Diencephalon (tissue), 2 donors: ENCODE data around the genes AP3S2 and CRTC3.

DNA sequence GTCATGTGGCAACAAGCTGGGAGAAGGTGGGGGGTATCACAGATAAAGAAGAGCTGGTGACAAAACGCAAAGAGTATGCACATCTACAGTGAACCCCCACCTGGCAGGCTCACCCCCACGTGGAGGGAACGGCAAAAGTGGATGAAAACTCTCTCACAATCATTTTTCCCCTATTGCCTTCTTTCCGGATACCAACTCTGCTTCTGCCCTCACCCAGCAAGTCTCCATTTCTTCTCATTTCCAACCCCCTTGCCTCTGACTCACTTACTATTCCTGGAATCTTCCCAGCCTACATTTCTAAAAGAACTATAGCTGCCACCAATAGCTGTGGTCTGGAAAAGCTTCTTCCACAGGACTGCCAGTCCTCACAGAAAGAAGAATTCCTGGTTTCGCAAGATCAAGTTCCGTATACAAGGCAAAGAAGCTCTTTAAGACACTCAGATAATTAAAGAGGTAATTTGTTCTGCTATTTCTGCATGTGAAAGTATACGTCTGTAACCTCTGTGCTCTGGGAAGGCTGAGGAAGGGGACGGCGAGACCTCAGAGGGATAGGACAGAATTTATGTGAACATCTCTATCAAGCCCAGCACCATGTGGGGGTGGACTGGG lies 21.9 kb upstream of the ANPEP start:
- RAMPAGE, long total RNA: no peak

DNA sequence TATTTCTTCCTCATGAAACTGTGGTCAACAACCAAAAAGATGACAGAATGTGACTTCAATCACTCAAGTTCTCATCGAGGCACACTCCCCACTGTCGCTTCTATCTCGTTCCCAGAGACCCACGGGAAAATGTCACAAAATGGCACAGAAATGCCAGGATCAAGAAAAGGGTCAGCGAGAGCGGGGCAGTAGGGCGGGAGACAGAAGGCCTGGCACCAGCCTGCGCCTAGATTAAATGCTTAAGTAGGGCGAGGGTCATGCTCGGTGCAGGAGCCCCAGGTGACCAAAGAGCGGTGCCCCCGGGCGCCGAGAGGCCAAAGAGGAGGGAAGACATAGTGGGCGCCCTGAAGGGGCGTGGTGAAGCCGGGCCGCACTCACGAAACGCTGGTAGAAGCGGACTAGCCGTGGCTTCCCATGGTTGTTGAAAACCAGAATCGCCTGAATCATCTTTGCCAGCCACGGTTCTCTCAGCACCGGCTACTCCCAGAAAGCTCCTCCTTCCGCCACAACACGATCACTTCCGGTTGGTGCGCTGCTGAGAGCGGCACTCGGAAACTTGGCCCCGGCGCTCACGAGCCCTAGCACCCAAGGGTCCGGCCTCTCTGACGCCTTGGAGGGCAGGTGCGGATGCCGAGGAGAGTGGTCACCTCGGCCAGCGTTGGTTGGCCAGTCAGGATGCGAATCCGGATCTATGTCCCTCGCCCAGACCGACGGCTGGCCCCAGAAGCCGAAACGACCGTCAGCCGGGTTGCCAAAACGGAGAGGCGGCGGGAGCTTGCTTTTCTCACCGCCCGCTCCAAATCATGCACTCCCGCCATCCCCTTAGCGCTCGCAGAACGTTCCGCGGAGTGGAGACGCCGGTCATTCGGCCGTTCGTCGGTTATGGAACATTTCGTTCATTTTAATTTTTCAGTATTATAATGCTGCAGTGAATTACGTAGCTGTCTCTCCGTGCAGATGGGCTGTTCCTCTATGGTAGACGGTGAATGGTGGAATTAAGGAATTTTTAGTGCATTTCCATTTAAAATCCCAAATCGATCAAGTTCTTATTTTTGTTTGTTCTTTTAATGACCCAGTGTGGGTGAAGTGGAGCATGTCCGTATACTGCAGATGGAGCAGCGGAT lies at the start of gene AP3S2:
TSS of gene AP3S2 (minus strand) at position 492 of the 1,124 bp plus-strand sequence.
- RAMPAGE, long total RNA: no peak

DNA sequence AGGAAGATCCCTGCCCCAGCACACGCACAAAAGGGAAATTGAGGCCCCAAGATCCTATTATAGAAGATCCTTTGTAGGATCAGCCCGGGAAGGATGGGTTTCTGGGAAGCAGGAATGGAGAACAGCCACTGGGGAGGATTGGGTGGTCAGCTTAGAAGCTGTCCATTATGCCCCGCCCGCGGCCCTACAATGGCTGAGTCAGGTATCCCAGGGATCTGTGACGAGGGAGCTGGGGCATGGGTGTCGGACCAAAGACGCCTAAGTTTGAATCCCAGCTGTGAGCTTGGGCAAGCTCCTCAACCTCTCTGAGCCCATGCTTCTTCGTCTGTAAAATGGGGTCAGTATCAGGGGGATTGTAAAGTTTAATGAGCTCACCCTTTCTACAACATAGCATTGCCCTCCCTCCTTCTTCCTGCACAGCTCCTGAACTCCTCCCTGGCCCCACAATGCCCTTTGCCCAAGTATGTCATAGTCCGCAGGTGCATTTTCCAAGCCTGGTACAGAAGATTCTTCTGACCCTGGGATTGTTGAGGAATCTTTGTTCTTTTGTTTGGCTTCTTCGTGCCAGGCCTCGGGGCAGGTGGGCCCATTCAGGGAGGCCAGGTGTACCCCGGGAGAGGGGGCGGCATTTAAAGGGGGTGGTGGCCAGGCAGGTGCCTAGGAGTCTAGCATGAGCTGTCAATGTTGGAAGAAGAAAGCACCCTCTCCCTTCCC lies 537 bp upstream of the ARPIN start:
- RAMPAGE, long total RNA: no peak

DNA sequence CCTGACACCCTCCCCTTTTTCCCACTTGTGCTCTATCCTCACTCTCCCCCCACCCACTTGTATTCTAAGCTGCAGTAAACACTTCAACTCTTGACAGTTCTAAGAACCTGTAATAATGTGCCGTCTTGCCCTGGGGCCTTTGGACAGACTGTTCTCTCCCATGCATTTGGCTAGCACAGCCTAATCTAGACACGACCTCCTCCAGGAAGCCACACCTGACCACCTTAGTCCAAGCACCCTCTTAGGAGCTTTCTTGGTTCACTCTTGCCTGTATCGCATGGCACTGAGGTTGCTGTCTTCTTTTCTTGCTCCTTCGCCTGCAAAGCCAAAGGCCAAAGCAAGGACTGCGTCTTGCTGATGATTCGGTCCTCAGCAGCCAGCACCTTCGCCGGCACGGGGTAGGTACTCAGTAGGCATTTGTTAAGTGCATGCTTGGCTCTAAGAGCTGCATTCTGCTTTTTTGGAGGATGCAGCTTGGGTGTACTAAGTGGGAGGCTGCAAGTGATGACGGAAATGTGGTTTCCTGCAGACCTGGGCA lies 2.1 kb upstream of the ZNF710 start:
- RAMPAGE, long total RNA: no peak

DNA sequence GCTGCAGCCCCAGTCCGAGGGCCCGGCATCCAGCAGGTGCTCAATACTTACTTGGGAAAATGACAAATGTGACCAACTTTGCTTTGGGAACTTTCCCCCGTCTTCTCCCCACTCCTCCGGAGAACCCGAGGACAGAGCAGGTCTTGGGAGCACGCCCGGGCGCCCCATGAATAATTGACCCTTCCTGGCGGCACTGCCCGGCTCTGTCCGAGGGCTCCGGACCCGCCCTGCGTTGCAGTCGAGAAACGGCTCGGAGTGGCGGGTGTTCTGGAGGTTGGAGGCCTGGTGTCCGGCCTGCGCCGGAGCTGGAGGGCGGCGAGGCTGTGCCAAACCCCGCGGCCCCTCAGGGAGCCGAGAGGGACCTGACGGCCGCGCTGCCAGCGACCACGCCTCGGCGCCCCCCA lies 1.1 kb upstream of the ZNF710 start:
- RAMPAGE, long total RNA: no peak

GRCh38 chr15:90001689-90002048 lies 545 bp downstream of the ZNF710 start:
- RAMPAGE, long total RNA: no peak

- RAMPAGE, long total RNA: no peak
Measured at GRCh38 chr15:90018486-90019087, 17.5 kb downstream of the ZNF710 start.

DNA sequence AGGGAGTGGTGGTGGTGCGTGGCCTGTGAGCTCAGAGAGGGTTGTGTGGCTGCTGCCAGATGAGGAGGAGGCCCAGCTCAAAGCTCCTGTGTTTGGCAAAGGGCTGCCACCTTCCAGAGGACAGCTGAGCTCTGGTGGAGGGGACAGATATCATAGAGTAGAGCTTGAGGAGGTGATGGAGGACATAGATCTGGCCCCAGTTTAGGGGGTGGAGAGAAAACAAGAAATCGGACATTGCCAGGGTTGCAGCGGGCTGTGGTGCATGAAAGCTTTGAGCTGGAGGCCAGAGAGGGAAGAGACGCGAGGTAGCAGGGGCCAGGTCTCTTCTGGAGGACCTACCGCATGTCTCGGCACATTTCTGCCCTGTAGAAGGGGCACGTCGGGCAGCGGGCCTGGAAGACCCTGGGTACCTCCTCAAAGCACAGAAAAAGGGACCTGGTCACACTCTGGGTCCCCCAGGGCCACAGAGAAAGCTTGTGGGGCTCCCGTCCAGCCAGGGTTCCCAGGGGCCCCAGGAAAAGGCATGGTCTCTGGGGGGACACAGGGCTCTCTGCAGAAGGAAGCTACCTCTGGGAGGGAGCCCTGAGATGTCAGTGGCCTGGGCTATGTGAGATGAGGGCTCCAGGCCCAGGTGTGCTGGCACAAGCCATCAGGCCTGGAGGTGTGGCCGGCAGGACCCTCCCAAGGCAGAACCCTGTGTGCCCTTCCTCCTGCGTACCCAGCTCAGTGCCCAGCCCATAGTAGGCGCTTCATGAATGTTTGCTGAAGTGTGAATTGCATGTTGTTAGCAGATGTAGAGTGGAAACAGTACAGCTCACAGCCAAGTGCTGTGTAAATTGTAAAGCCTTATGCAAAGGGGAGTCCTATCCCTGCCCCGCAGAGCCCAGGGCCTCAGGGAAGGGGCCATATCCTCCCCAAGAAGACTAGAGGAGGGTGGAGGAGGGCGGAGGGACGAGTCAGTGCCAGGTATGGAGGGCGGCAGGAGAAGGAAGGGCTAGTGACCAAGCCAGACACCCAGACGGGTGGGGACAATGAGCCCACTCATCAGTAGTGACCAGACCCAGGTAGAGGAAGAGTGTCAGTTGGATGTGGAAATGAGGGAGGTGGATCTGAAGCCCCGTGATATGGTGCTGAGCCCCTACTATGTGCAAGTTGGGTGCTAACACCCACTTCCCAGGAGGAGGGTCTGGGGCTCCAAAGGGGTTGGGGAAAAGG lies 44.8 kb downstream of the ZNF710 start:
- RAMPAGE, long total RNA: no peak

DNA sequence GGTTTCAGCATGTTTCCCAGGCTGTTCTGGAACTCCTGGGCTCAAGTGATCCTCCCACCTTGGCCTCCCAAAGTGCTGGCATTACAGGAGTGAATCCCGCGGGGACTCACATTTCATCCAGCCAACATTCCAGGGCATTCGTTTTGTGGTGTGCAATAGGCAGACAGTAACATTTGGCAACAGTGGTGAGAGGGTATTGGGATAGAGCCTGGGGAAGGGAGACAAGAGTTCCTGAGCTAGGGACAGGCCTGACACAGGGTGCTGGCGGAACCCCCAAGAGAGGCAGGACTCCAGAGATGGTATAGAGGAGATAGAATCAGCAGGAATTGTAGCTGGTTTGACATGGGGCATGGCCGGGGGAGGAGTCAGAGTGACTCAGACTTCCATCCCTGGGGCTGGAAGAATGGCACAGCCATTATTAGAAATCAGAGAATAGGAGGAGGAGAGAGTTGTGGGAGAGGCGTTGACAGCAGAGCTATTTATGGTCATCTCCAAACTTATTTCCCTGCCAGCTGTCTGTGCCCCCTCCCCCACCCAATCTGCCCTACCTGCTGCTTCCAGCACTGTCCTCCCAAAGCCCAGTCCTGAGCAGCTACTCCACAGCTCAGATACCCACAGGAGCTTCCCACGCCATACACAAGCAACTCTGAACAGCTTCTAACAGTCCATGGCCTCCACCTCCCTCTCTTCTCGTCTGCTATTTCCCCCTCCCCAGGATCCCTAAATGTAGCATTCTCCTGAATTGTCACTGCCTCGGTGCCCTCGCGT lies 4.4 kb upstream of the IDH2 start:
- RAMPAGE, long total RNA: no peak

- RAMPAGE, long total RNA: no peak
Measured at GRCh38 chr15:90209624-90210389, 8.7 kb downstream of the SEMA4B start.

GRCh38 chr15:90241266-90242071 lies 7.5 kb downstream of the GDPGP1 start:
- RAMPAGE, long total RNA: no peak

DNA sequence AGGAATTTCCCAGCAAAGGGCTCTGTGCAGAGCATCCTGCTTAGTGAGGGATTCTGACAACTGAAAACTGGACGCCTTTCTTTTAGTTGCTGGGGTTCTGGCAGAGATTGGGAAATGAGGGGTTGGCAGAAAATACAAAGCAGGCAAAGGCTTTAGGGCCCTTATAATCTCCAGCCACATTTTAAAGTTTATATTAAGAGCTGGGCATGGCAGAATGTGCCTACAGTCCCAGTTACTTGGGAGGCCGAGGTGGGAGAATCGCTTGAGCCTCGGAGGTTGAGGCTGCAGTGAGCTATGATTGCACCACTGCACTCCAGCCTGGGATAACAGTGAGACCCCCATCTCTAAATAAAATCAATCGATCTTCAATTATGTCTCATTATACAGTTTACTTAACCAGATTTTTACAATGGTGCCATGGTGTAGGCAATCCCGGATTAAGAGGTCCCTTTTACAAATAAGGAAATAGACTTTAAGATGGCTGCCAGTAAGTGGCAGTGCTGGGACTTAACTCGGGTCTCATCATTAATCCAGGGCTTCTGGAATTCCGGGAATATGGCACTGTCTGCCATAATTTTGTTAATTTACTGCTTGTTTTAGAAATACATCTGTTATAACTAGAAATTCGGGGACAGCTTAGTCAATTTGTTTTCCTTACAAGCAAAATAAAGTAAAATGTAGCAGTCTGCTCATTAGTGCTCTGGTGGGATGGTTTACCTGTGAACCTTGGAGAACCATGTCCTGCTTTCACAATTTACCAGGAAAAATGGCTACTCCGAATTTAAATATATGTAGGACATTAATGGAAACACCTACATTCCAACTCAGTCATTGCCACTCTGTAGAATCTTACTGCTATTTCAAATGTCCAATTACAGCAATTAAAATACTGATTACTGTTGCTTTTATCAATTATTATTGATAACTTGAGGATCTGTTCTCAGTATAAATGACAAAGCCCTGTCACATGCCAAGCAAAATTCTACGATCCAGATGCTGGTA lies 7.2 kb downstream of the NGRN start:
- RAMPAGE, long total RNA: no peak

- RAMPAGE, long total RNA: no peak
Measured at GRCh38 chr15:90346443-90346804, 5.7 kb upstream of the ZNF774 start.

DNA sequence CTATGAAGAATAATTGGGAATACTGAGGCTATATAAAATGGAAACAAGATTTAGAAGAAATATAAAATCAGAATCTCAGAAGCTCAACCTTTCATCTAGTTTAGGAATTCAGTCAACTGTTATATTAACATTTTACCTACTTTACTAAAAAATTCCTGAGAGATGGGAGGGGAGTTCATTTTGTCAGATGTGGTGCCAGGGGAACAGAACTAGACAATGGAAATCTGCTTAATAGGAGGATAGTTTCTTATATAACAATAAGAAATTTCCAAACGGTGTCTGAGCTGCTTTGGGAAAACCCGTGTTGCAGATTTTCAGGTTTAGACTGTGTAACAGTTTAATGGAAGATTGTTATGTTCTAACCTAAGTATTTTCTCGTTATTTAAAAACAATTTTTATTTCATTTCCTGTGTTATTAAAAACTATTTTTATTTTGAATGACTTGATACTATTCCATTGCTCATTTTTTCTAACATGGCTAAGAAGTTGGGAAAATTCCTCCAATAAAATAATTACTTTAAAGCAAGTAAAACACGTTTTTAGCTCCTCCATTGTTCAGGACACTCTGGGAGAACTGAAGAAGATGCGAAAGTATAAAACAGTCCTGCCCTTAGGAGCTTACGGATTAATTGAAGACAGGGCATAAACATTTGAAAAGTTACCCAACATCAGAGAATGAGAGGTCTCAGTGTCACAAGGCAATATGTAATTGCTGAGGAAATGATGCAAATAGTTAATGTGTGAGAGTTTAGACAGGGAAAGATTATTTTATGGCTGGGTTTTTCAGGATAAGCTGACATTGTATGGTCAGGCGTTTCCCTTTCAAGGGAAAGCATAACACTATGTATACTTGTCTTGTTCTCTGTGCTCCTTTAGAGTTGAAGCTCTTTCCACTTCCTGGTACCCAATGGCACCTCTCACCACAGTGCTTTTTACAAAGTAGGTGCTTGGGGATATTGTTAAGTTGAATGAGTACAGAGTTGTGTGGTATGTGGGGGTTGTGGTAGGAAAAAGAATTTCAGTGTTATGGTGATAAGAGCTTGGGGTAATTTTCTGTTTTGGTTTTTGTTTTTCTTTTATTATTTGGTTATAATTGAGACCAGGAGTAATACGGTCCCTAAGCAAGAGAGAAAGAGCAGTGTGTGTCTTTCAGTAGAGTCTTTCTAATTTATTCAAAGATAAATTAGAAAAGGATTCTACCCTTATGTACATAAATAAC lies 19.6 kb downstream of the IQGAP1 start:
- RAMPAGE, long total RNA: no peak

DNA sequence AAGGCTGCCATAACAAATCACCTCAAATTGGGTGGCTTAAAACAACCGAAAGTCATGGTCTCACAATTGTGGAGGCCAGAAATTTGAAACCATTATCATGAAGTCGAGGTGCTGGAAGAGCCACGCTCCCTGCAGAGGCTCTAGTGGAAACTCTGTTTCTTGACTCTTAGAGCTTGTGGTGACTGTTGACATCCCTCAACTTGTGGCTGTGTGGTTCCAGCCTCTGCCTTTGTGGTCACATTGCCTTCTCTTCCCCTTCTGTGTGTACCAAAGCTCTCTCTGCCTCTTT lies 48.8 kb upstream of the CRTC3 start:
- RAMPAGE, long total RNA: no peak

GRCh38 chr15:90500761-90501710 lies 28.7 kb upstream of the CRTC3 start:
- RAMPAGE, long total RNA: no peak

DNA sequence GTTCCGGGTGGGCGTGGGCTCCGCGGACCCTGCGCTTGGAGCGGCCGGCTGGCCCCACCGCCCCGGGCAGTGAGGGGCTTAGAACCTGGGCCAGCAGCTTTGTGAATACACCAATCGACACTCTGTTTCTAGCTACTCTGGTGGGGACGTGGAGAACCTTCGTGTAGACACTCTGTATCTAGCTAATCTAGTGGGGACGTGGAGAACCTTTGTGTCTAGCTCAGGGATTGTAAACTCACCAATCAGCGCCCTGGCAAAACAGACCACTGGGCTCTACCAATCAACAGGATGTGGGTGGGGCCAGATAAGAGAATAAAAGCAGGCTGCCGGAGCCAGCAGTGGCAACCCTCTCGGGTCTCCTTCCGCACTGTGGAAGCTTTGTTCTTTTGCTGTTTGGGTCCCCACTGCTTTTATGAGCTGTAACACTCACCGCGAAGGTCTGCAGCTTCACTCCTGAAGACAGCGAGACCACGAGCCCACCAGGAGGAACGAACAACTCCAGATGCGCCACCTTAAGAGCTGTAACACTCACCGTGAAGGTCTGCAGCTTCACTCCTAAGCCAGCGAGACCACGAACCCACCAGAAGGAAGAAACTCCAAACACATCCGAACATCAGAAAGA lies 18.6 kb upstream of the CRTC3 start:
- RAMPAGE, long total RNA: no peak

DNA sequence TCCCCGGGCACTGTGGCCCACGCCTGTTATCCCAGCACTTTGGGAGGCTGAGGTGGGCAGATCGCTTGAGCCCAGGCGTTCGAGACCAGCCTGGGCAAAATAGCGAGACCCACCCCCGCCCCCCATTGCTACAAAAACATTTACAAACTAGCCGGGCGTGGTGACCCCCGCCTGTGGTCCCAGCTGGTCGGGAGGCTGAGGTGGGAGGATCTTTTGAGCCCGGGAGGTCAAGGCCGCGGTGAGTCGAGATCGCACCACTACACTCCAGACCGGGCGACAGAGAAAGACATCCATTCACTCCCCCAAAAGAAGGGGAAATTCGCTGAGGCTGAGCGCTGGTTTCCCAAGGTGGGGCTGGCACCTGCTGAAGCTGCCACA lies 841 bp upstream of the CRTC3 start:
- RAMPAGE, long total RNA: no peak

DNA sequence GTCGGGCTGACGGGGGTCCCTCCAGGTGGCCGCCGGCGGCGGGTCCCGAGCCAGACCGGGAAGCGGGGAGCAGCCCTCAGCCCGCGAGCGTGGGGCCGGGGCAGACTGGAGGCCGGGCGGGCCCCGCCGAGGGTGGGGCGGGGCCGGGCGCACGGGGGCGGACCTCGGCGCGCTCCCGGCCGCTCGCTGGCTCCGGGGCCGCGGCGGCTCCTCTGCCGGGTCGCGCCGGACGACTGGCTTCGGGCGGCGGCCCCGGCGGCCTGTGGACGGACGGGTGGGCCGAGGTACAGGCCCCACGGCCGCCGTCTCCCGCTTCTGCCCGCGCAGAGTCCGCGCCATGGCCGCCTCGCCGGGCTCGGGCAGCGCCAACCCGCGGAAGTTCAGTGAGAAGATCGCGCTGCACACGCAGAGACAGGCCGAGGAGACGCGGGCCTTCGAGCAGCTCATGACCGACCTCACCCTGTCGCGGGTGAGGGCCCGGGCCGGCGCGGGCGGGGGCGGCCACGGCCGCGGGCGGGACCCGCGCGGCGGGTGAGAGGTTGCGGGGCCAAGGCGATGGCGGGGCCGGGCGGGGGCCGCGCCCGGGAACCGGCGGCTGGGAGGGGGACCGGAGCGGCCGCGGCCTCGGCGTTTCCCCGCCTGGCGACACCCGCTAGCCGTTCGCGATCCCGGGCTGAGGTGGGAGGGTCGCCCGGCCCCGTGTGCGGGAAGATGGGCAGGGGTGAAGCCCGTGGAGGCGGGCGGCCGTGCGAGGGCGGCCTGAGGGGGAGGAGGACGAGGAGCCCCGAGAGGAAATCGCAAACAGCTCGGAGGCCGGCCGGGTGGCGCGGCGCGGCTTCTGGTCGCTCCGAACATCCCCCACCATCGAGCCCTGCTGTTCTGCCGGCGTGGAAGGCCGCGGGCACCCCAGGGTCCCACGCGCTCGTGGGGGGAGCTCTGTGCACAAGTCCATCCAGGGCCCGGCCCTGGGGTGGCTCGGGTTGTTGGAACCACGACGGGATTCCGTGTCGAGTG lies at the start of gene CRTC3:
TSS of gene CRTC3 (plus strand) at position 189 of the 1,014 bp plus-strand sequence.
- RAMPAGE, long total RNA: no peak

DNA sequence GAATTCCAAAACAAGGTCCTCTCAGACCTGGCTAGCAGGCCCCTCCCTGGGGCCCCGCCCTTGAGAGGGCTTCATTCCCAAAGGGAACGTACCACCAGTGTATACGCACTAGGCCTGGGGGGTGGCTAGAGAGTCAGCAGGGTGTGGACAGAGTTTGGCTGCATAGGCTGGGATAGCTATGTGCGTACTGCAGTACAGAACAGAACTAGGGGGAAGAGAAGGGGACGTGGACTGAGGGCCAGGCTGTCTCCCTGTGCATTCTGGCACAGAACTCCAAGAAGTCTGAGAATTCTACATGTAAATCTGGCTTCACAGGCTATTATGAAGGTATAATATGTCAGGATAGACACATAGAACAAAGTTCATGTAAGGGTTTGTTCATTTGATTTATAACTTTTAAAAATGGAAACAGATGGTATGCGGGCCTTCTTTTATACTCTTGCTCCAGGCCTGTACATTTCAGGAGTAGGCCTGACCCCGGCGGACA lies 92.4 kb upstream of the BLM start:
- RAMPAGE, long total RNA: no peak